Bronchial lymph node (tissue), 1 donor: ENCODE measurements around the gene RALGAPA2.

- PRO-cap = no peak
Observed at GRCh38 chr20:20601568-20602037, 110.8 kb downstream of the RALGAPA2 start.

- PRO-cap = no peak
Observed at GRCh38 chr20:20602878-20603373, 109.5 kb downstream of the RALGAPA2 start.

- PRO-cap = no peak
Observed at GRCh38 chr20:20634382-20635036, 77.9 kb downstream of the RALGAPA2 start.

DNA sequence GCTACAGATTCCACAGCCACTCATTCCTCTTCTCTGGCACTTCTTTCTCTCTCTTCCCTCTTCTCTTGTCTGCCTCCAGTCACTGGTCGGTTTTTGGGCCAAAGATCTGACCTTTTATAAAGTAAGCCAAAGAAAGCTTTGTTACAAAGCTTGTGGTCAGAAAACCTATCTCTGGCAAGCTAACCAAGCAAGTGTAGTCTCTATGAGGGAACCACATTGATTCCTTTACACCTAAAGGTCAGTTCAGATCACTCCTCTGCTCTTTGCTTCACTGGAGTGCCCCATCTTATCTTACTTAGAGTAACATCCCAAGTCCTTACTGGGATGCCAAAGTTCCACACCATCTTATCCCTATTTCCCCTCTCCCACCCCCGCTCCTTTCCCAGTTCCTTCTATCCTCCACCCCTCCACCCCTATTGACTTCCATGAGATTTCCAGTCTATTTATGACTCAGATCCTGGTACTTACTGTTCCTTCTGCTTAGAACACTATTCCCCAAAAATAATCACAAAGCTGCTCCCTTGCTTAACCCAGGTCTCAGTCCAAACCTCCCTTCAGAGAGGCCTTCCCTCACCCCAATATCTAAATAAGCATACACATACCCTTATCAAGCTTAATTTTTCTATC, 16.1 kb downstream of the RALGAPA2 start:
- PRO-cap = no peak

DNA sequence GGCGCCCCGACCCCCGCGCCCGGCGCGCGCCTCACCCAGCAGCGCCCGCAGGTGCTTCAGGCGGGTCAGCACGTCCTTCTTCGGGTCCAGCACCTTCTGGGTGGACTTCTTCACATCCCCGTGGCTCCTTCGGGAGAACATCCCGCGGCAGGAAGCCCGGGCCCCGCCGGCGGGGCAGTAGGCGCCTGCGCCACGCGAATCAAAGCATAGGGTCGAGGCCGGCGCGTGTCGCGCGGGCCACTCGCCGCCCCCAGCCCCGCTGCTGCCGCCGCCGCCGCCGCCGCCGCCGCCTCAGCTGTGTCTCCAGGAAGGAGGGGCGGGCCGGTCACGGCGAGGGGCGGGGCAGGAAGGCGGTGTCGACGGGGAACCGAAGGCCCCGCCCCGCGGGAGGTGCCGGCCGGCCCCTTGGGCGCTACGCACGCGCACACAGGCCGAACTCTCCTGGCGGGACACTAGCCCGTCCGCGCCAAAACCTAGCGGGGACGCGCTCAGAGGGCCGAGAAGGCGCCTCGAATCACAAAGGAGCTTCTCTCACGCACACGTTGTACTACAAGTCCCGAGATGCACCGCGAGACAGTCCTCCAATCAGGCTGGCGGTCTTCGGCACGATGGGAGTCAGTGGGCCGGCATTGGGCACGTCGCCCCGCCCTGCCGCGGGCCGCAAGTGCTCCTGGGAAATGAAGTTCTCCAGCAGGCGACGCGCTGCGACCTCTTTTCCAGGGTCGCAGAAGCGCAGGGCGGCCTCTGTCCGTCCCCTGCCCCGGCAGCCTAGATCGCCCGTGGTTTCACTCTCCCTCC, at the start of gene RALGAPA2:
TSS of gene RALGAPA2 (minus strand) at position 305 of the 798 bp plus-strand sequence.
- PRO-cap = bidirectional peak, plus-strand start at position 479 of the sequence, minus-strand start at position 293 of the sequence; bidirectional peak, plus-strand start at position 719 of the sequence, minus-strand start at position 541 of the sequence

- PRO-cap = no peak
Observed at GRCh38 chr20:20713138-20713625, 738 bp upstream of the RALGAPA2 start.

GRCh38 chr20:20752520-20753138, 40.2 kb upstream of the RALGAPA2 start:
- PRO-cap = bidirectional peak, plus-strand start at chr20:20753040, minus-strand start at chr20:20752936

DNA sequence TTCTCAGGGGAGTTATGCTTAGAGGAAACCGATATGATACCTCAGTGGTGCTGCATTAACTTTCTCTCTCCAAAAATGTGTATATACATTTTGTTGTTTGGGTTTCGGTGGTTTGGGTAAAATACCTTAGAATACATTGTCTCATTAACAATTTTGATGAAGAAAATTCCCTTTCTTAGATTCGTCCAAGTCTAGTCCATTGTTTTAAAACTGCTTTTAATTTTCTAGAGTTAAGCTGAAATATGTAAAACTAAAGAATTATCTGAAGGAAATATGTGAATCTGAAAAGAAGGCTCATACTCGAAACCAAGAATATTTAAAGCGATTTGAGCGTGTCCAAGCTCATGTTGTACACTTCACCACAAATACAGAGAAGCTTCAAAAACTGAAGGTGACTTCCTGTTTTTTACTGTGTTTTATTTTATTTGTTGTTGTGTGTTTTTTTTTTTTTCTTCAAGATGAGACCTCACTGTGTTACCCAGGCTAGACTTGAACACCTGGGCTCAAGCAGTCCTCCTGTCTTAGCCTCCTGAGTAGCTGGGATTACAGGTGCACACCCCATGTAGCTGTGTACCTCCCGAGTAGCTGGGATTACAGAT, 10.4 kb downstream of the KIZ start:
- PRO-cap = no peak

DNA sequence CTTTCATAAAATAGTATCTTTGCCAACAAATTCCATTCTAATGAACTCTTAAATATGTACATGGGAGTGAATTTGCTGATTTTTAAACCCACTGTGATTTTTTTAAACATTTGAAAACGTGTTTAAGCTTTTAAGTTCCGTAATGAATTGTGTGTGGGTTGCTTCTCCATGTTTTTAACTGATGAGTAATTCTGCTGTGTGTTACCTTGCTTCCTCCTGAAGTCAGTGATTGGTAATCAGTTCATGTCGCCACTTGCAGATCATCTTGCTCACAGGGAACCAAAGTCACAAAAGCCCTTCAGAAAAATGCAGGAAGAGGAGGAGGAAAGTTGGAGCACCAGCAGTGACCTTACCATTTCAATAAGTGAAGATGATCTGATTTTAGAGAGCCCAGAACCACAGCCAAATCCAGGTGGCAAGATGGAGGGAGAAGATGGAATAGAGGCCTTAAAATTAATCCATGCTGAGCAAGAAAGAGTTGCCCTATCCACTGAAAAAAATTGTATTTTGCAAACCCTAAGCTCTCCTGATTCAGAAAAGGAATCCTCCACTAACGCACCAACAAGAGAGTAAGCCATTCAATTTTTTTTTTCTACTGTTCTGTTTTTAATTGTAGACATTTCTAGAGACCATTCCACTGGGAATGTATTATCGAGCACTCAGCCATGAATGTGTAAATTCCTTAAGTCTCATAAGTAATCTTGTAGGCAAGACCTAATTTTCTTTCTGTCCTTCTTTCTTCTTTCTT, 36.9 kb downstream of the KIZ start:
- PRO-cap = no peak

DNA sequence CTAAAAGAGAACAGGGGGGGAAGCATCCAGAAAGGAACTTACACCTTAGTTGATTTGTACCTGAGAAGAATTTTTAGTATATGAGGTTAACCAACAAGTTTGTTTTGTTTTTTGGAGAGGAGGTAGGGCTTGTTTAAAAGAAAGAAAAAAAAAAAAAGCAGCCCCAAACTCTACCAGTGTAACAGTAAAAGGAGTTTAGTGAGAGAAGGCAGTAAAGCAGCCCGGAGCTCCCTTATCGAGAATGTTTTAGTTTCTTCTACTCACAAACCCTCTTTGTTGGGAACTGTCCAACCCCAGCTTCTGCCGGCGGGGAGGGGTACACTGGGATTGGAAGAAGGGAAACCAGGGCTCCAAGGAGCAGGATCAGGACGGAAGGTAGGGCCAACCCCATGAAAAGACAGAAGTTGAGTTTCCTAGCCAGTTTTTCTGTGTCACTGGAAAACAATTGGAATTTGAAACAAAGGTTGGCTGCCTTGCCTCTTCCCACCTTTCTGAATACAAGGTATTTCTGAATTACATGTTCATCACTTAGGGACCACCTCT, 65.9 kb downstream of the KIZ start:
- PRO-cap = no peak

DNA sequence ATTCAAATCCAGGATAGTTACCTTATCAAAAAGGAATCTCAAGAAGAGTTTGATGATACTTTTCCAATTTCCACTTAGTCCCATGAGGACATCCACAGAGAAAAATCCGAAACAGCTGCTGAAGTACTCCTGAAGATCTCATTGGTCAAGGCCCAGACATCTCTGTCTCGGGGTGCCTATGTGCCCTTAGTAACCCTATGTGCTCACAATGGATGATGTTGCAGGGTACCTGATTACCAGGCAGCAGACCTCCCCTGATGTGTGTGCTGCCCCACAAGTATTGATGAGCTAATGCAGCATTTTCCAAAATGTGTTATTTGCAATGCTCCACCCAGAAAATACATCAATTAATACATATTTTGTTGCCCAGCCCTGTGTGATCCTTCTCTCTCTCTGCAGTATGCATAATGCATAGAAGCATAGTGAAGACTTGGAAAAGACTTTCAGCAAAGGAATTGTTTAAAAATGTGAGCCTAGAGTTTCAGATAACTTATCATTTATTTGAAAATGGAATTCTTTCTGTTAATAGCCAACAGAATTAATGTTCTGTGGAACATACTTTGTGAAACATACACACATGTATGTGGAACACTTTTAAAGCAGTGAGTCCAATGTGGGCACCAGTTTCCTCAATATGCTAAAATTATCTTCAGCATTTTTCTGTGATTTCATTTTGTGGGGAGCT, 84.9 kb upstream of the XRN2 start:
- PRO-cap = no peak

- PRO-cap = no peak
Observed at GRCh38 chr20:21472948-21473328, 40.9 kb downstream of the NKX2-2 start.

DNA sequence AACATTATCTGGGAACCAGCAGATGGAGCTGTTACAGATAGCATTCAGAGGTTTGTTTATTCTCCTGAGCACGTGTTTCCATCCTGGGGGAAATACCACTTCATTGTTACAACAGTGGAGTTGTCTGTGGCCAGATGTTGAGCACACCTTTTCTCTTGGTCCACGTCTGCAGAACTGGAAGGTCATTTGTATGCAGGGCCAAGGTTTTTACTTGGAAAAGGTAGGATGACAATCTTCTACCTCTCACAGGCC, 16.1 kb upstream of the NKX2-2 start:
- PRO-cap = no peak

GRCh38 chr20:21564225-21564838, 50.5 kb upstream of the NKX2-2 start:
- PRO-cap = no peak

DNA sequence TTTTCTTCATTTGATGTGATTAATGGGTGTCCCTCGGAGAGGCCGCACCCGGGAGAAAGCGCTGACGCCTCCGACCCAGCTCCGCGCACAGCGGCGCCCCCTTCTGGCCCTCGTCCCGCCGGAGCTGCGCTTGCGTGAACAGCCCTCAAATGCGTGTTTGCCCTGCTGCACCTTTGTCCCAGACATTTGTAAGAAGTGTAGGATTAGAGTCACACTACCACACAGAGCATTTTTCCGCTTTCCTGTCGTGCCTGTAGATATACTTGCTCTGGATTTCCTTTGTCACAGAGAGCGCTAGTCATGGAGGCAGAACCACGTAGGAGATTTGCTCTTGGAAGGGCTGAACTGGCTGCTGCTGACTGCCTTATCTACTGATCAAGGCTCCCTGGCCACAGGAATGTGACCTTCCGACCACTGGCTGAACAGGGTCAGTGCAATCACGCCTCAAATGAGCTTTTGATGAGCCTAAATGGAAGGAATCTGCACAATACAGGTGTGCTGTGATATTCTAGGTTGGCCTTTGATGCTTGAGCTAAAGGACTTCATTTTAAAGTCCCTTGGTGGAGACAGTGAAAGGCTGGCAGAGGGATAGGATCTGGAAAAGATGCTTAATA, 62.4 kb downstream of the PAX1 start:
- PRO-cap = no peak

GRCh38 chr20:22511722-22512827, 72.3 kb downstream of the FOXA2 start:
- PRO-cap = no peak

DNA sequence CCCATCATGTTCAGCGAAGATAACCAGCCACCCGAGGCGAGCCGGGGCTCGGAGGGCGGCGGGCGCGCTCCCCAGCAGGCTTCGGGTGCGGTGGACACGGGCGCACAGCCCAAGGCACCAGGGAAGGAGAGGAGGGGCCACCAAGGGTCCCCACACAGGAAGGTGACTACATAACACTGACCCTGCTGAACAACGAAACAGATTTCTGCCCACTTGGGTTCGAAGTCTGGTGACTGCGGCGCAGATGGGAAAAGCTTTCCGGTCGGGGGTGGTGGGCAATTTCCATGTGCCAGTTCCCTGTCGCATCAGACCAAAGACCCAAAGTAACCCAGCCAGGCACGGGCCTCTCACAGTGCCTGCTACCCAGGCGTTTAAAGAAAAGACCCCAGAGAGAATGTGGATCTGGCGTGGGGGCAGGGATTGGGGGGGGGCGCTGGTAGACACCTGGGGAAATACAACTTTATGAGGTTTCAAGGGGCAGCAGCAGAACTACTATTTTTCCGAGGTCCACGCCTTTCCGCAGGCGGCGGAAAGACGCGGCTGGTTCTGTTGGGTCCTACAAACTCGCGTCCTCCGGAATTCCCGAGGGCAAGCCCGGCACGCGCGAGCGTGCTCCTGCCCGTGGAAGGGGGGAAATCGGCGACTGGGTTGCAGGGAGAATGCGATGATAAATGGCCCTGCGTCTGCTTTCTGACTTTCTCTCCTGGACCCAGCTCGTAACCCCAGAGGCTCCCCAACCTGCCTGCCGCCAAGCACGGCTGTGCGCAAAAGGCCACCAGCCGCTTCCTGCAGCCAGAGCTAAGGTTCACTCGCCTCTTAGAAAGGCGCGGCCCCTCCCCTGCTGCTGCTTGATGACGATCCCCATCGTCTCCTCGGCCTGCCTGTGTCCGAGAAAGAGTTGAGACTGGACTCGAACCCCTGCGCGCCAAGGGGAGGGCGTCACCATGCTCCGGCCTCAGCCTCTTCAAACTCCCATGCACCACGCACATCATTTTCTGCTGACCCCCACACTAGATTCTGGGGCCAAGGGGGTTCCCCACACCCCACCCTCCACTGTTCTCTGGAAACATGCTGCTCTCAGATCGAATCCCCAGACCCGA, 6.9 kb downstream of the FOXA2 start:
- PRO-cap = no peak

DNA sequence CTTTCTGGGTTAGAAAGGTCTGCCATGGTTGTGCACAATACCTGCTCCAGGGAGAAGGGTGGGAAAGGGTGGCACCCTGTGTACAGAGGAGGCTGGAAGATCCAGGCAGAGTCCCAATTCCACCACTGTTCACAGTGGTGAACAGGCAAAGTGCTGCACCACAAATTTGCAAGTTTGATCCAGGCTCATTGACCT, 4.1 kb downstream of the FOXA2 start:
- PRO-cap = no peak

GRCh38 chr20:22584658-22585807, 661 bp upstream of the FOXA2 start:
- PRO-cap = no peak

DNA sequence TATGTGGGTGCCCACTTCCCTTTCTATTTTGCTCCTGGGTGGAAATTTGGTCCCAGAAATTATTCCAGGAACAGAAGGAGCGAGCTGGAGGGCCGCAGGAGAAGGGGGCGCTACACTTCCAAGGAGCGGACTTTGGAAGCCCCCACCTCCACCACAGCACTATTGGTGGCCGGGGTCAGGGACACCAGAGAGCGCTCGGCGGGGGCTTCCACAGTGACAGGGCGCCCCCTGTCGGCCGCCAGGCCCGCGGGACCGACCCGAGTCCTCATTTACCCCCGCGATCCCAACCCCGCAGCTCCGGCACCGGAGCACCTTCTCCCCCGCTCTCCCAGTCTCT, 2.2 kb upstream of the FOXA2 start:
- PRO-cap = no peak